Caco-2 (cell line): Measurements from ENCODE around the genes FAM78A and PRRT1B.

- PRO-cap: no peak
- RRBS: no CpG with 5 or more reads among the region's 7 CpGs
Measured at GRCh38 chr9:130768096-130768945, 66.7 kb upstream of the ABL1 start.

DNA sequence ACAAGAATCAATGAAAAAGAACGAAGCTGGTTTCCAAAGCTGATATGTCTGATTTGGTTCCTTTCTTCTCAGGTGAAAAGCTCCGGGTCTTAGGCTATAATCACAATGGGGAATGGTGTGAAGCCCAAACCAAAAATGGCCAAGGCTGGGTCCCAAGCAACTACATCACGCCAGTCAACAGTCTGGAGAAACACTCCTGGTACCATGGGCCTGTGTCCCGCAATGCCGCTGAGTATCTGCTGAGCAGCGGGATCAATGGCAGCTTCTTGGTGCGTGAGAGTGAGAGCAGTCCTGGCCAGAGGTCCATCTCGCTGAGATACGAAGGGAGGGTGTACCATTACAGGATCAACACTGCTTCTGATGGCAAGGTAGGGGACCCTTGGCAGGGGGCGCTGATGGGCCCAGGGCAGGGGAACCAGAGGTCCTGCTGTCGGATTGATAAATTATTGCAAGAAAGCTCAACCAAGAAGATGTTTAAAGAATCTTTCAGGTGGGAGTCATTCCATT is 19.7 kb downstream of the ABL1 start:
- PRO-cap: no peak
- RRBS: no CpG with 5 or more reads among the region's 11 CpGs

DNA sequence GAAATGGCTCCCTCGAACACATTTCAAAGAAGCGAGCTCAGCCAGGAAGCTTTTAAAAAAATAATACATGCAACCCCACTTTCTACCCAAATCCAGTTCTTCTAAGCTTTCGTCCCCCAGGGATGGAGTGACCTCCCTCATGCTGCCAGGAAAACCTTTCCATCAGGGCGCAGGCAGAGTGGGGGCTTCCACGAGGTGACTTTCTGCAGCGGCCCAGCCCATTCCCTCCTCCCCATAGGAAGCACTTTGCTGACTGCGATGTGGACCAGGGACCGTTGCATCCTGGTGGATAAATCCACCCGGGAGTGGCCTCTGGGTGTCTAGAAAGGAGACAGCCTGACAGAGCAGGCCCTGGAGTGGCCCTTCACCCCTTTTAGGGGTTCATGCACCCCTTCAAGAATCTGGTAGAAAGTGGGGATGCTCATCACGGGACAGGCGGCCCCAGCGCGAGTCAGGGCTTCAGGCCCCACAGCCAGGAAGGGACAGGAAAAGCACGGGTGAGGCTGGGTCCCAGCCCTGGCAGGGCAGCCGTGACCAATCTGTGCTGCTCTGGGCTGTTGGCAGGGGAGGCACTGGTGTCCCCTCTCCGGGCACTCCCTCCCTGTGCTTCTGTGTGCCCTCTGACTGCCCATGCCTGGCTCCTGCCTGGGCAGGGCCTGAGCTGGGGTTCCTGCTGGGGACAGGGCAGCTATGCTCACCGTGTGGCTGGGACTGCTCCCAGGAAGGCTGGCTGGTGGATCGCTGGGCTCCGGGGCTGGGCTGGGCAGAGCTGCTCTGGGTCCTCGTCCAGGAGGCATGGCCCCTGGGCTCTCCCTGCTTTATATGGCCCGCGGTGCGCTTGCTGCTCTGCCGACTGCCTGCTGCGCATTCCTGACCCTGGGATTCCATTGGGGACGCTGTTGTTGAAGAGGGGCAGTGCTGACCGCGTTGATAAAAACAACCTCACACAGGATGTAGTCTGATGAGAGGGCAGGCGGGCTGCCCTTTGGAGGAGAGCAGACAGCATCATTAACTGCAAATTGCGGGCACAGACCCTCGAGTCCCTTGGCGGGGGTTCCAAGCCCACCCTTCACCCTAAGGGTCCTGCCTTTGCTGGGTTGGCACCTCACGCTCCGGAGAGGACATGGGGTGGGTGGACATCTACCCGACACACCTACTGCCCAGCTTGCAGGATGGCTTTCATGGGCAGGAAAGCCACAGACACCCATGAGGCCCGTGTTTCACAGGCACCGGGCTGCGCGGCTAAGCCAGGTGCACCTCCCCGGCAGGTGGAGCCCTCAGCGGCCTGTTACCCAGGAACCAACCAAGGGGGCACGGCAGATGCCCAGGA is 1.1 kb downstream of the QRFP start:
- PRO-cap: no peak
- RRBS: 38% methylated on average over 4 of the region's 42 CpGs

- PRO-cap: no peak
- RRBS: 61% methylated on average over 5 of the region's 12 CpGs
Measured at GRCh38 chr9:131010596-131011138, 1.7 kb downstream of the LAMC3 start.

DNA sequence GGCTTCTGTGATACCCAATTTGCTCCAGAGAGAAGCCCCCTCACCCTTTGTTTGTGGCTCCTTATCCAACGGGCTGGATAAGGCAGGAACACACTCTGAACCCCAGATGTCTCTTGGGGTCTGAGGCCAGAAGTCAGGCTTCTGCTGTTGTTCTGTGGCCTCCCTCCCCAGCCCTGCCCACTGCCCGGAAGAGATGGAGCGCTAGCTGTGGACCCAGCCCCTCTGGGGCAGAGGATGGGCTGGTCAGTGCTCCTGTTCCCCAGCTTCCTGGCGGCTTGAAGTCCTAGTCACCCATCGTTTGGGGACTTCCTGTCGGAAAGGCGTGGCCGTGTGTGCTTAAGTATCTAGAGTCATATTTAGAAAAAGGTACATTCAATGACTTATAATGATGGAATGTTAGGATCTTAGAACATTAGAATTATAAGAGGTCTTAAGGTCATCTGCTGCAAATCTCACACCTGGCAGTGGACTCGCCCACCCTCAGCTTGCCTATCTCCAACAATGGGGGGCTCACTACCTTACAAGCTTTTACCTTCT is 13.6 kb upstream of the AIF1L start:
- PRO-cap: no peak
- RRBS: no CpG with 5 or more reads among the region's 9 CpGs

GRCh38 chr9:131111726-131112373 is 13.5 kb upstream of the NUP214 start:
- PRO-cap: no peak
- RRBS: 92% methylated on average over 11 of the region's 25 CpGs

- PRO-cap: no peak
- RRBS: no CpG with 5 or more reads among the region's 3 CpGs
Measured at GRCh38 chr9:131140759-131141722, 15.7 kb downstream of the NUP214 start.

DNA sequence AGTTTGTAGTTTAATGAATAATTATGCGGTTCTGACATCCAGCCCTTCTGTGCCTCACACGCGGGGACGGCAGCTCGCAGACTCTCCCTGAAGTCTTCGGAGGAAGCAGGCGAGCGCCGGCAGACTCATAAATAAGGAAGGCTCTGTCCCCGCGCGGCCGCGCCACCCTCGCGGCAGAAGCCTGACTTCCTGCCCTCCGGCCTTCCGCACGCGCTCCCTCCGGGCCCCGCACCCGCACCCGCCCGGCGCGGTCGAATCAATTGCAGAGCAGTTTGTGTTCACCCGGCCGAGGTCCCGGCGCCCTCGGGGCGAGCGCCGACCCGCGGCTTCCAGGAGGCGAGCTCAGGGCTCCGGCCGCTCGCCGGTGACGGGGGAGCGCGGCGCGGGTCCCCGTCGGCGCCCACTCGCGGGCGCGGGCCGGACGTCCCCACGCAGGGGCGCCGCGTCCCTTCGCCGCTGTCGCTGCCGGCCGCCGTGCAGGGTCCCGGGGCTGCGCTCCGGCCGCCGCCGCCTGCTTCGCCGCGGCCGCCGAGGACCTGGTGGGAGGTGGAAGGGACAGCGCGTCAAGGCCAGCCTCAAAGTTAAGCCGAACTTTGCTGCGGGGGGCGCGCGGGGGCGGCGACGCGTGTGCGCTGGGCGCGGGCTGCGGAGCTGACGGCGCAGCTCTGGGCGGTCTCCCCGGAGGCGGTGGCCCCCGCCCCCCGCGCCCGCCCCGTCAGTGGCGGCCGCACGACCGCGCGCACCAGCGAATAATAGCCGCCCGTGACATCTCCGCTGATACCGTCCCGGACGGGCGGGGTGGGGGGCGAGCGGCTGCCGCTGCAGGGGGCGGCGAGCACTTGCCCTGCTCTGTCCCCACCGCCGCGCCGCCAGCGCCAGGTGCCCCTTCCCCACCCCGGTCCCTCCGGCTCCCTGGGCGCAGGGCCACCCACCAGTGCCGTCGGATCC is at the start of gene FAM78A:
TSS of gene FAM78A (minus strand) at position 103 of the 948 bp plus-strand sequence.
- PRO-cap: no peak
- RRBS: 8% methylated on average over 68 of the region's 132 CpGs

DNA sequence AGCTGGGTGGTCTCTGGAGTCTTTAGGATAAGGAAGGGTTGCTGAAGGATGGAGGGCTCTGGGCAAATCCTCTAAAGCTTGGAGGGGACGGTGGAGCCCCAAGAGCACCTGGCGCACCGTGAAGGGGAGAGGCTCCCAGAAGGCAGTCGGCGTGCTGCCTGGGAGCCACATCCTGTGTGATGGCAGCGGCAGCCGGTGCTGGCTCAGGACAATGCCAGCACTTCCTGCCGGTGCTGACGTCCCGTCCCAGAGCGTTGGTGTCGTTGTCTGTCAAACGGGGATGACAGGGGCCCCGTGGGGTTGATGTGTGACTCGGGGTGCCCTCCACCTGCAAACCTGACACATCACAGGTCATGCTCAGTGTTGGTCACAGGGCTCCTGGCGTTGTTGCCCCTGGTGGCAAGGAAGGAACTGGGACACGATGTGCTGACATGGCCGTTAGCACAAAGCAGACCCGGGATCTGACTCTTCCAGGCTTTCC is 21.2 kb downstream of the PLPP7 start:
- PRO-cap: no peak
- RRBS: no CpG with 5 or more reads among the region's 19 CpGs

DNA sequence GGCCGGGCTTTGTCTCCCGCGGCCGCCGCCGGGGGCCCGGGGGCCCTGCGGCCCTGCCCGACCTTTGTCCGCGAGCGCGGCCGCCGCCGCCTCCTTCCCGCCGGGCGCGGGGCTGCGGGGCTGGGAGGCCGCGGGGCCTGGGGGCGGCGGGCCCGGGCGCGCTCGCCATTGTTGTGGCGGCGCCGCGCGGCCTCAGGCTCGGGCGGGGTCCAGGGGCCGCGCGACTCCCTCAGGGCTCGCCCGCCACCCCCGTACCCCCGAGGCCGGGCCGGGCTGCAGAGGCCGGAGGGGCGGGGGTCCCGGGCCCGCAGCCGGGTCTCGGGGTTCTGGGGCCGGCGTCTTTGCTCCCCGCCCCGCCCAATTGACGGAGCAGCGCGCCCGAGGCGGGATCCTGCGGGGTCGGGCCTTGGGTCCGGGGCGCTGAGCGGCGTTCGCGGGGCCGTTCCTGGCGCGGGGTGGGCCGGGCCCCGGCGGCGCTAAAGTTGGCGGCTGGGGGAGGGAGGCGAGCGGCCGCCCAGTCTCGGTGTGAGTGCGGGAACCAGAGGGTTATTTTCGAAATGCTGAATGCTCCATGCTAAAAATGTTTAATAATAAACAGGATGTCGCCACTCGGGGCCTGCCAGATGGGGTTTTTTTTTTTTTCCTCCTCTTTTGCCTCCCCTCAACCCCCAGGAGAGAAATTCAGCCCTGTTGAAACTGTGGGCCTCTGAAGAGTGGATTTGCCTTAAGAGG is 612 bp downstream of the PRRC2B start:
- PRO-cap: bidirectional peak, plus-strand start at position 168 of the sequence, minus-strand start at position 200 of the sequence; bidirectional peak, plus-strand start at position 386 of the sequence, minus-strand start at position 363 of the sequence
- RRBS: 3% methylated on average over 52 of the region's 84 CpGs

- PRO-cap: no peak
- RRBS: no CpG with 5 or more reads among the region's 4 CpGs
Measured at GRCh38 chr9:131418156-131418823, 24.4 kb downstream of the PRRC2B start.

DNA sequence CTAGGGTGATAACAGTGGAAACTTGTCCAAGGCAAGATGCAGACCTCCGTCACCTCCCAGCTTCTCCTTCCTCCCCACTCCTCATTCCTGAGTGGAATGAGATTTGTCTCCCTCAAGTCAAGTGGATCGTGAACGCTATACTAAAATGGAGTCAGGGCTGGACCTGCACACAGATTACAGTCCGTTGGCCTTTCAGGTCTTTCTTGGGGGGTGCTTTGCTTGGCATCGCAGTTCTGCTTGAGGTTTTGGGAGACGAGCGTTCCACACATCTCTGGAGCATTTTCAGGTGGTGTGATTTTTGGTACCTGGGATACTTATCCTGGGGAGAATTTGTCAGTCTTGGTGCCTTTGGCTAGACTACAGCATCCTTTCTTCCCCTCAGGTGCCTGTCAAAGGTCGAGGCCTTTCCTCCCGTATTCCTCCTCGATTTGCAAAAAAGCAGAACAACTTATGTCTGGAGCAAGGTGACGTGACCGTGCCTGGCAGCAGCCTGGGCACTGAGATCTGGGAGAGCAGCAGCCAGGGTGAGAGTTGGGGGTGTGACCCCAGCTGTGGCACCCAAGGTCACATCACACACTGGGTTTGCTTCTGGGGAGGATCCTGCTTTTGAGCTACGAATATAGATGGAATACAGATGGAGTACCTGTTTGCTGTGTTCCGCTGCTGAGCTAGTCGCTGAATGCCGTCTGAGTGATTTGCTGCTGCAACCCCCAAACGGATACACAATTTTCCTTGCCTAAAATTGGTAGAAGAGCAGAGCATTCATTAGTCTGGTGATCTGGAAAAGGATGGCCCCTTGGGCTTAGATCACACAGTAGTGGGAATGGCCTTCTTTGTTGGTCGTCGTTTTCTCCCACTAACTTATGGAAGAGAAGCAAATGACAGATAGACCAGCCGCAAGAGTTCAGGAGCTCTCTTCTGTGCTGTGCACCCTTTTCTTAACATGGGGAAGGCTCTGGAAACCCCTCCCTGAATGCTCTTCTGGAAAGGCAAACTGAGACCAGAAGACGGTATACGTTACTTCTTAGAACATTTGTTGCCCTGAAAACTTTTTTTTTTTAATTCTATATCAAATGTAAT is 23.5 kb upstream of the POMT1 start:
- PRO-cap: no peak
- RRBS: no CpG with 5 or more reads among the region's 22 CpGs

- PRO-cap: no peak
- RRBS: no CpG with 5 or more reads among the region's 13 CpGs
Measured at GRCh38 chr9:131497109-131497645, 5.5 kb upstream of the POMT1 start.

- PRO-cap: no peak
- RRBS: no CpG with 5 or more reads among the region's 22 CpGs
Measured at GRCh38 chr9:131517619-131518408, 13.2 kb downstream of the UCK1 start.

GRCh38 chr9:131545147-131545887 is at the start of gene PRRT1B:
PRRT1B (plus strand) TSS chr9:131545523.
- PRO-cap: bidirectional peak, plus-strand start at chr9:131545549, minus-strand start at chr9:131545415
- RRBS: 3% methylated on average over 26 of the region's 50 CpGs

GRCh38 chr9:131554259-131554604 is 8.9 kb downstream of the PRRT1B start:
- PRO-cap: no peak
- RRBS: 96% methylated on average over 7 of the region's 18 CpGs

GRCh38 chr9:131606808-131607669 is 61.7 kb downstream of the PRRT1B start:
- PRO-cap: no peak
- RRBS: no CpG with 5 or more reads among the region's 17 CpGs

GRCh38 chr9:131678456-131679029 is 61.3 kb downstream of the RAPGEF1 start:
- PRO-cap: no peak
- RRBS: no CpG with 5 or more reads among the region's 4 CpGs

- PRO-cap: no peak
- RRBS: no CpG with 5 or more reads among the region's 15 CpGs
Measured at GRCh38 chr9:131709383-131710473, 30.1 kb downstream of the RAPGEF1 start.

GRCh38 chr9:131733961-131734726 is 5.7 kb downstream of the RAPGEF1 start:
- PRO-cap: no peak
- RRBS: no CpG with 5 or more reads among the region's 10 CpGs